Cardiac atrium fibroblast (primary cell): ENCODE results near the genes INSL3 and SLC5A5.

DNA sequence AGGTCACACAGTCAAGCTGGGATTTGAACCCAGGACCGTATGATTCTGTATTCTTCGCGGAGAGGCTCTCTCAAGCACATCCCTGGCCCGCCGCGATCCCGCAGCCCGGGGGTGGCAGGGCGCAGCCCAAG lies 581 bp downstream of the ANO8 start:
- RAMPAGE, long total RNA = no peak

DNA sequence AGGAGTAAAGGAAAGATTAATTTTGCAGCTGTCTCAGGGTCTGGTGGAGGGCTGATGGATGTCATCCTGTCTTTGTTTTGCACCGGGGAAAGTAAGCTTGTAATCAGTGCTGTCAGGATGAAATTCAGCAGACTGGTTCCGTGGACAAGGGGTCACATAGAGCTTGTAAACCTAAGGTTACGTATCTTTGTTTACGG lies 7.2 kb upstream of the MVB12A start:
- RAMPAGE, long total RNA = no peak

DNA sequence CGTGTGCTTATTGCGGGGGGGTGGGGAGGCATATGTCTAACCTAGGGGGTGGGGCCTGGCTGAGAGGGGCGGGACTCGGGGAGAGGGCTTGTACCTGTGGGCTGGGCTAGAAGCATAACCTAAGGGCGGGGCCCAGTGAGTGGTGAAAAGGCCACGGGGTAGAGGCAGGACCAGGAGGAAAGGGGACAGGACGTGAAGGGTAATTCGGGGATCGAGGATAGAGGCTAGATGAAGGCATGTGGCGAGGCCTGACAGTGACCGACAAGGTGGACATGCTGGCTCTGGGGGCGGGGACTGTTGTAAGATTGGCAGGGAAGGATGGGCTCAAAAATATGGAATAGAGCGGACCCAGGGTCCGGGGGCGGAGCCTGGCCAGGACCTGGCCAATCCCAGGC lies 438 bp upstream of the SLC27A1 start:
- RAMPAGE, long total RNA = no peak

DNA sequence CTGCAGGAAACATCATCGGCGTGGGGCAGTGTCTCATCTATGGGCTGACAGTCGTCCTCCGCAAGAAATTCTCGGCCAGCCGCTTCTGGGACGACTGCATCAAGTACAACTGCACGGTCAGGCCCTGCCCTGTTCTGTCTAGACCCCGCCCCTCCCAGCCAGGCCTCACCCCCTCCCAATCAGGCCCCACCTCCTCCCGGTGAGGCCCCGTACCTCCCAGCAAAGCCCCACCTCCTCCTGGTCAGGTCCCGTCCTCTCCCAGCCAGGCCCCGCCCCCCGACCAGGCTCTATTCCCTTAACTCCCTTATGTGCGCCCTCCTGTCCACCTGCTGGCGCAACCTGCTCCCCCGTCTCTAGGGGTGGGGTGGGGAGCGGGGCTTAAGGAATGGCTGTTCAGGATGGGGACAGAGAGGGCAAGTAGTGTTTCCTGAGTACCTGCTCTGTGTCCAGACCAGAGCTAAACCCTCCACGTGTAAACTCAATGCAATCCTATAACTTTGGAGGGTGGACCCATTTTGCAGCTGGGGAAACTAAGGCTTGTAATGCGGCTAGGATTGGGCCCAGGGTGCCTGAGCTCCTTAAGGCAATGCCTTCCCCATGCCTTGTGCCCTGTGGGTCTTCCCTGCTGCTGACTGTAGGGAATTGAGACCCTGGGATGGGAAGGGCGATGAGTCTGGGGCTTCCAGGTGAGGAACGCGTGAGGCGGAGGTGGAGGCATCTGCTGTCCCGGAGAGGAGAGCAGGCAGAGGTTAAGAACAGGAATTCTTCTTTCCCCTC lies 18.9 kb downstream of the SLC27A1 start:
- RAMPAGE, long total RNA = no peak

- RAMPAGE, long total RNA = no peak
These were observed 1.5 kb downstream of the UNC13A start for GRCh38 chr19:17686628-17687077.

DNA sequence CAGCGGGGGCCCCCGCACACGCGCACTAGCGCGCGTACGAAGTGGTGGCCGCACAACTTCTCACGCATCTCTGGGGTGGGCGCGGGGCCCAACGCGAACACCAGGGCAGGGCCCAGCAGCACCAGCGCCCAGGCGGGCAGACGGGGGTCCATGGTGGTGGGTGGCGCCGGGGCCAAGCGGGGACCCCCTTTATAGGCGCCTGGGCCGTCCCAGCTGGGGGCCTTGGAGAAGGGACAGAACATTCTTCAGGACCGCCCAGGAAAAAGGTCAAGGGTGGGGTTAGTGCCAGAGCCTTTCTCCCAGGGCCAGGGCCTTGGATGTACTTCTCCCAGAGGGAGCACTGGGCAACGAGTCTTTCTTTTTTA lies at the start of gene INSL3:
TSS of gene INSL3 (minus strand) at position 165 of the 365 bp plus-strand sequence.
- RAMPAGE, long total RNA = no peak

GRCh38 chr19:17836553-17837166 lies 11.1 kb downstream of the JAK3 start:
- RAMPAGE, long total RNA = no peak

DNA sequence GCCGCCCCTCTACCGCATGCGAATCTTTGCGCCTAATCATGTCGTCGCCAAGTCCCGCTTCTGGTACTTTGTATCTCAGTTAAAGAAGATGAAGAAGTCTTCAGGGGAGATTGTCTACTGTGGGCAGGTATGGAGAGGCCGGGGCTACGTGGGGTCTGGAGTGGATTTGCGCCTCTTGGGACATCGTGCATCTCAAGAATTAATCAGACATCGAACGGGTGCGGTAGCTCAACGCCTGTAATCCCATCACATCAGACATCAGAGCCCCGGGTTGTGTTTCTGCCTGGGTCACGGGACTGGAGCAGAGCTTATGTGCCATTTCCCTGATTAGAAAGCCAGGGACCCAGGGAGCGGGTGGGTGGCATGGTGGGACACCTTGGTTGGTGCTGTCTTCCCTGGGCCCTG lies 1.6 kb downstream of the RPL18A start:
- RAMPAGE, long total RNA = no peak

DNA sequence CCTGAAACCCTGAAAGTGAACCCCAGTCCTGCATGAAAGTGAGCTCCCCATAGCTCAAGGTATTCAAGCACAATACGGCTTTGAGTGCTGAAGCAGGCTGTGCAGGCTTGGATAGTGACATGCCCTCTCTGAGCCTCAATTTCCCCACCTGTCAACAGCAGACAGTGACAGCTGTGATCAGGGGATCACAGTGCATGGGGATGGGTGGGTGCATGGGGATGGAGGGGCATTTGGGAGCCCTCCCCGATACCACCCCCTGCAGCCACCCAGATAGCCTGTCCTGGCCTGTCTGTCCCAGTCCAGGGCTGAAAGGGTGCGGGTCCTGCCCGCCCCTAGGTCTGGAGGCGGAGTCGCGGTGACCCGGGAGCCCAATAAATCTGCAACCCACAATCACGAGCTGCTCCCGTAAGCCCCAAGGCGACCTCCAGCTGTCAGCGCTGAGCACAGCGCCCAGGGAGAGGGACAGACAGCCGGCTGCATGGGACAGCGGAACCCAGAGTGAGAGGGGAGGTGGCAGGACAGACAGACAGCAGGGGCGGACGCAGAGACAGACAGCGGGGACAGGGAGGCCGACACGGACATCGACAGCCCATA lies at the start of gene SLC5A5:
TSS of gene SLC5A5 (plus strand) at position 400 of the 594 bp plus-strand sequence.
- RAMPAGE, long total RNA = no peak

- RAMPAGE, long total RNA = no peak
These were observed 3.0 kb downstream of the MAST3 start for GRCh38 chr19:18100492-18101148.

DNA sequence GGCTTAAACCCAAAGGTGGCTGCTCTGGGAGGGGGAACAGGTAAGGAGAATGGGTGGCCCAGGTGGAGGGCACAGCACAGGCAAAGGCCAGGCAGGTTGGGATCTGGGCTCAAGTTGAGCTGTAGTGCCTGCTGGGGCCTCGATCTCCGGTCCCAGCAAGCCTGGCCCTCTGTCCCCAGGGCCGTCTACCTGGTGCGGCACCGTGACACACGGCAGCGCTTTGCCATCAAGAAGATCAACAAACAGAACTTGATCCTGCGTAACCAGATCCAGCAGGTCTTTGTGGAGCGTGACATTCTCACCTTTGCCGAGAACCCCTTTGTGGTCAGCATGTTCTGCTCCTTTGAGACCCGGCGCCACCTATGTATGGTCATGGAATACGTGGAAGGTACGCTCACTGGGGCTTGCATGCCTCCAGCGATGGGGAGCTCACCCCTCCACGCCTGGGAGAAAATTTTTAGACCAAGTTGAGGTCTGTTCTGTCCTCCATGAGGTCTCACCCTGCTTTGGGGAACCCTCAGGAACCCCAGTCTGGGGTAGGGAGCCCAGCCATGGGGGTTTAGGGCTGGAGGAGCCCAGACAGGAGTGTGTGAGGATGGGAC lies 22.5 kb upstream of the PIK3R2 start:
- RAMPAGE, long total RNA = no peak

DNA sequence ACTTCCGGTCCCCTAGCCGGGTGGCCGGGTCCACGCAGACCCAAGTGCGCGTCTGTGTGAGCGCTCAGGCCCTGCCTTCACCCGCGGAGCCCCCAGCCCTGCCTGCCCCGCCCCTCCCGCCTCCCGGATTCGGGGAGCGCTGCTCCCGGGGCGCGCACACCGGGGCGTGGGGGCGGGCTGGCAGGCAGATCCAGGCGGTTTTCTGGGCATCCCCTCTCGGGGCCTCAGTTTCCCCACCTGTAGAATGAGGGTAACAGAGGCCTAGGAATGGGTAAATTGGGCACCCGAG lies 638 bp downstream of the PIK3R2 start:
- RAMPAGE, long total RNA = no peak

- RAMPAGE, long total RNA = no peak
These were observed 5.6 kb downstream of the IFI30 start for GRCh38 chr19:18179178-18179712.

GRCh38 chr19:18203016-18203368 lies 850 bp downstream of the RAB3A start:
- RAMPAGE, long total RNA = no peak

DNA sequence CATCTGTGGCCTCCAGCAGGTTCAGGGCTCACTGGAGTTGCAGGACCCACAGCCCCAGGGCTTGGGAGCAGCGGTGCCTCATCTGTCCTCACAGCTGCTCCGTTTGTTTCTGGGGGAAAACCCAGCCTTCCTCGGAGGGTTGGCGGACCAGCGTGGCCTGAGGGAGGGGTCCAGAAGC lies 19.4 kb downstream of the IQCN start:
- RAMPAGE, long total RNA = no peak

GRCh38 chr19:18262072-18262929 lies 12.0 kb downstream of the IQCN start:
- RAMPAGE, long total RNA = no peak

DNA sequence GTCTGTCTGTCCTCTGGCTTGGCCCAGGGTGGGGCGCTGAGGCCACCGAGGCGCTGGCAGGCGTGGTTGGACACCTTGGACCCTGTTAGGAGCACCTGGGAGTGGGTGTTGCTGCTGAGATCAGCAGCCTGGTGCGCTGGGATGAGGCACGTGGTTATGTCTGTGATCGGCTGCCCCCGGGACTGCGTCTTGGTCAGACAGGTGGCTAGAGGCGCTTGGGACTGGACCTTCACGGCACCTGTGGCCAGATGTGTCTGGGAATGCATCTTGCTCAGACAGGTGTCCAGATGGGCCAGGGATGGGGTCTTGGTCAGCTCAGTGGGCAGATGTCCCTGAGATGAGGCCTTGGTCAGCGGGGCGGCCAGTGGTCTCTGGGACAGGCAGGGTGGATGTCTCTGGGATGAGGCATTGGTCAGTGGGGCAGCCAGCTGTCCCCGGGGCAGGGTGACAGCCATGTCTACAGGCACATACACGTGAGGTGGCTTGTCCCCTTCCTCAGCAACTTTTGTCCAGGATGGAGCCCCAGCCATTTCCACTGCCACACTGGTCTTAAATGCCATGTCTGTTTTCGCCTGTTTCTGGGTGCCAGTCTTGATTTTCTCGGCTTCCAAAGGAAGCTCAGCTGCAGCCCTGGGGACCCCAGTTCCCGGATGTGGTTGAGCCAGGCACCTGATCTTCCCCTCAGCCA lies 9.0 kb downstream of the IQCN start:
- RAMPAGE, long total RNA = no peak

DNA sequence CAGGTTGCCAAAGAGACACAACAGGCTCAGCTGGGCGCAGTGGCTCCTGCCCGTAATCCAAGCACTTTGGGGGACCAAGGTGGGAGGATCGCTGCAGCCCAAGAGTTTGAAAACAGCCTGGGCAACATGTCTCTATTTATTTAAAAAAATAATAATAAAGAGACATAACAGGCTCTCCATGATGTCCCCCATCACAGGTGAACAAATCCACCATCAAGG lies 382 bp downstream of the IQCN start:
- RAMPAGE, long total RNA = no peak

DNA sequence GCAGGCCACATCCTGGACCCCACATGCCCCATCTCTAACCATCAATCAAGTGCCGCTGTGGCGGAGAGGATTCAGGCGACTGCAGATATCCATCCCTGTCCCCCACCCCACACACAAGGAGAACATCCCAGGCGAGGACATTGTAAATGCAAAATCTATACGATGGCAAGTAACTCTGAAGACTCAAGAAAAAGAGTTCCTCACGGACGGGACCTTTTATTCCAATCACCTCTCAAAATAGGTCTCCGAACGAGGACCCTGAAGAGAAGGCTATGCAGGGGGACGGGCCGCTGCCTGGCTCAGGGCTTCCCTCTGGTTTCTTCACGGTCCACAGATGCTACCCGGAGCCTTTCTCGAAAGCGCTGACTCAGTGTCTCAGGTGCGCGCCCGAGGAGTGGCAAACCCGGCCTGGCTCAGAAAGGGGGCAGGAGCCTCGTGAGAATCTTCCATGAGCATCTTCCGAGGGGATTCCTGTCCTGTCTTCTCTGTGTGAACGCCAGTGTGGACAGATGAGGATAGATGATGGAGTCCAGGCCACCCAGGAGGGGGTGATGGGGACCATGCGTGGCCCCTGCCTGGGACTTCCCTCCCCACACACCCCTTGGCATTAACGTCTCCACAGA lies 16.7 kb downstream of the LSM4 start:
- RAMPAGE, long total RNA = no peak

GRCh38 chr19:18396217-18397532 lies 747 bp downstream of the LRRC25 start:
- RAMPAGE, long total RNA = no peak